Fibroblast of the aortic adventitia (primary cell): ENCODE results near the gene TLCD5.

DNA sequence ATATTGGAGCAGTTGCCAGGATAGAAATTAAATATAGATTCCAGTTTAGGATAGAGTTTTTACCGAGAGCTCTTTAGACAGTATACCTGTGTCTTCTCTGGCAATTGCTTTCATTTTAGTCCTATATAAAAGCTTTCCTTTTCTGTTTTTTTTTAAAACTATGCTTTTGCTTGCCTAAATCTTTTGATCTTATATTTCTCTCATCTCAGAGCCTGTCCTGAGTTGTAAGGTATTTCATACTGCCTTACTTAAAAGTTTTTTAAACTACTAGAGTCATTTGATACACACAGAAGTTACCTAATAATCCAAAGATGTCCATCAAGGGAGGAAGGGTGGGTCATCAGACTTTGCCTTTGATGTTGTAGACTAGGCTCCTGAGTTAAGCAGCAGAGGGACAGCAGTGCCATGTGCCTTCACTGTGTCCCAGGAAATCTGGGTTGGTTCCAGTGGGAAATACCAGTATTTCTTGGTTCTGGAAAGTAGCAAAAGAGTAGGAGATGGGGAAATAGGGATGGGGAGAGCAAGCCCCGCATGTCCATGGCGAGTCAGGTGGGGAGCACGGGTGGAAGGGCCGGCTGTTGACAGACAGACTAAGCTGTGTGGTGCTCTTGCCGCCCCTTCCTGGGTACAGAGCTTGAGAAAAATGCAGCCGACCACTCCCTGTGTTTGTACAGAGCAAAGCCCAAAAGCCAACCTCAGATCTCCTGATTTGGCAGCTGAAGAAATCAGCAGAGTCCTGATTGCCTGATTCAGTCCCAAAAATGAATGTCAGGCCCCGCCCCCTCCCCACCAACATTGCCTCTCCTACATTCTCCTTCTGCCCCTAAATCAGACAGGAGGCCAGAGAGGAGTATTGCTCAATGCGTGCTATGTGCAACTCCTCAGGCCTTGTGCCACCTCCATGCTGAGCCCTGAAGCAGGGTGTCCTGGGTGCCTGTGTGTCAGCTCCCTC lies 11.0 kb downstream of the MCAM start:
- CAGE, long polyA plus RNA: no peak

DNA sequence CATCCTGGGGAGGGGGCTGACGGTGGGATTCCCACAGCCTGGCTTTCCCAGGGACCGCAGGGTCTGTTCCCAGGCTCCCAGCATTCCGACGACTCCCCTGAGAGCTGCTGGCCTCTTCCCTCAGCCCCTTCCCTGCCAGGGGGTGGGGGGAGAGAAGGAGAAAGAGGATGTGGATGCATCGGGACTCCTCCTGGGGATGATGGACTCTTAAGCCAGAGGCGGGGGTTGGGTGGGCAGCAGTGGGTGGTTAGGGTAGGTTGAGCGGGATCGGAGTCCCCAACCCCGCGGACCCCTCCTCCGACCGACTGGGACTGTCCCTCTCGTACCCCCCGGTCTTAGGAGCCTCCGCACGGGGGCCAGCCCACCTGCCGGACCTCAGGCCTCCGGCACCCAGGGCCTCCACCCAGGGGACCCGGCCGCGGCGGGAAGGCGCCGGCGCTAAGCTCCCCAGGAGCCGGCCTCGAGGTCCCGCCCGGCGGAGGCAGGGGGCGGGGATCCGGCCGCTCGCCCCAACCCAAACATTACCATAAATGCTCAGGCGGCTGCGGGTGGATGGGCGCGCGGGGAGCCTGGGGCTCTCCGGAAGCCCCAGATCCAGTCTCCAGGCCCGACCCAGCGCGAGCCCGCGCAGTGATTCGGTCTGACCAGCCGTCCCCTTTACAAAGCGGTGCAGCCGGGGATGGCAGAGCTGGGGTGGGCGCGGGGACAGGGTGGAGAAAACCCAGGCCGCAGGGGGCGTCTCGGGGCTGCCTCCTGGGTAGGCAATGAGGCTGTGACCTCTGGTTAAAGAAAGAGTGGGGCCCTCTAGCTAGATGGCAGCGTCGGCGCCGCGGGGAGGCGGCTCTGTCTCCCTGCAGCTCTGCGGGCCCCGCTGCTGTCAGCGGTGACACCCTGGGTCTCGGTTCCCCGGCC lies 3.9 kb upstream of the MCAM start:
- CAGE, long polyA plus RNA: no peak

- CAGE, long polyA plus RNA: no peak
These were observed 113.4 kb downstream of the NECTIN1 start for GRCh38 chr11:119615448-119616197.

DNA sequence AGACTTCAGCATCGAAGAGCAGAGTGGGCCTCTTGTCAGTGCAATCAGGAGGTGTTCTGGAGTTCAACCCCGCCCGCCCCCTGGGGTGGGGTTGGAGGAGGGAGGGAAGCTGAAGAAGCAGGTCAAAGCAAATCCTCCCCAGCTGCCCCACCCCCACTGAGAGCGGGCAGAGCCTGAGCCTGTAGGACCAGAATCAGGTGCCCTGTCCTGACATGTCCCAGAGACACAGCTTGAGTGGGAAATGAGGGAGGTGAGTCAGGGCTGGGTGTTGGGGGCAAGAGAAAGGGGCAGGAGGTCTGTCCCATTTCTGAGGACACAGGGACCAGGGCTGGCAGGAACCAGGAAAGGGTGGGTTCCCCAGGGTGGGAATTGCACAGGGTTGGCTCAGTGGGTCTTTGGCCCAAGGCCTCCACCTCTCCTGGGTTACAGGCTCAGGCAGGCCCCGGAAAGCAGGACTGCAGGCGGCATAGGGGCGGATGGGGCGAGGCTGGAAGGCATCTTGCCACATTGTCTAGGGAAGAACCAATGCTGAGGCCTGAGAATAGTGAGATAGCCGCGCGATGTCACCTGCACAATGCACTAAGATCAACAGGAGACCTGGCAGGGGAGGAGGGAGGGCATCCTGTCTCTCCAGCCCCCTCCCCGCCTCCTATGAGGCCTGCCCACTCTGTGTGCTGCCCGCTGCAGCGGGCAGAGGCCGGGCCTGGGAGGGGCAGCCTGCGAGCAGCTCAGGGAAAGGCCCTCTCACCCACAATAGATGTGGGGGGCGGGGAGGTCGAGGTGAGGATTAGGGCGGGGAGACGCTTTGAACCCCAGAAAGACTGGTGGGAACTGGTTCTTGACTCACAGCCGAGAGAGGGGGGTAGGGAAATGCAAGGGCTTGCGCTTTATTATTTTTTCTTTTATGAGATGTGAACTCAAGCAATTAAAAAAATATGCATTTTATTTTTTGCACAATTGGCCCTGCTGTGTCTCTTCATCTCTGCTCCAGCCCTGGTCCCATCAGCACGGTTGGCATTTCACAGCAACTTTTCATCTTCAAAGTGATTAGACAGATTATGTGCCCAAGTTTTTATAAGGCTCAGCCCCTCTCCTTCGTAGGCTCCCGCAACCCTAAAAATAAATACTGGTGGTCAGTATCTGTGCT lies 32.3 kb downstream of the NECTIN1 start:
- CAGE, long polyA plus RNA: no peak

- CAGE, long polyA plus RNA: no peak
These were observed 53.5 kb upstream of the NECTIN1 start for GRCh38 chr11:119782506-119782980.

- CAGE, long polyA plus RNA: no peak
These were observed 103.6 kb upstream of the NECTIN1 start for GRCh38 chr11:119832589-119832955.

GRCh38 chr11:119990275-119990703 lies 147.6 kb downstream of the TRIM29 start:
- CAGE, long polyA plus RNA: no peak

DNA sequence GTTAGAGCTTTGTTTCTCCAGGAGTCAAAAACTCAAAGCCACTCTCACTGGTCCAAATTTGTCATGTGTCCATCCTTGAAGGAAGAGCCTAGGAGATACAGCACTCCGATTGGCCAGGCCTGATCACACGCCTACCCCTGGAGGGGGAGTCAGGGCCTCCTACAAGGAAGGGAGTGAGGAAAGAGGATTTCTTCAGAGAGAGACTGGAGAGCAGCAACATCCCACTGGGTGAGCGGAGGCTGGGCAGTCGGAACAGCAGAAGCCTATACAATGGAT lies 113.9 kb downstream of the TRIM29 start:
- CAGE, long polyA plus RNA: no peak

DNA sequence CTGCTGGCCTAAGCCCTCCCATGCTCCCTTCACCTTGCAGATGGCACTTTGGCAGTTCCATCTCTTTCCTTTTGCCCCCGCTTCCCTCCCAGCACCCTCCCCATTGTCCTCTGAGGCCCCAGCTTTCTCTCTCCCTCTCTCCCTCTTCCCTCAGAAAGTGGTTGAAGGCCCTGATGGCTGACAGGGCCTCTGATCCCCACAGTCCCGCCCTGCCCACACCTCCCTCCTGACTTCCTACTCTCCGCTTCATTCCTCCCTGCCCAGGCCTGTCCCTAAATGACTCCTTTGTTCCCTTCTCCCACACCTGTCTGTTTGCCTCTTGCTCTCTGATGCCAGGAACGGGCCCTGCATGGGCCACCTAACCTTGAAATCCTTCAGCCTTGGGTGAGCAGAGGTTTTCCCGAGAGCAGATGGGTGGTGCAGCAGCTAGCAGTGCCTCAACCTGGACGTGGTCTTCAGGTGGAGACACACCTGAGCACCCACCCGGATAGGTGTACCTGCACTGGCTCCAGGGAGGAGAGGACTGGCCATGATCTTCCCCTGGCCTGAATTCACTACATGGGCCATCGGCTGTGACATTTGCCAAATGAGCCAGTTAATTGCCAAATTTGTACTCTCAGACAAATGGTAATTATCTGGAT lies 5.7 kb downstream of the TRIM29 start:
- CAGE, long polyA plus RNA: no peak

- CAGE, long polyA plus RNA: no peak
These were observed 26.5 kb upstream of the OAF start for GRCh38 chr11:120184156-120184915.

DNA sequence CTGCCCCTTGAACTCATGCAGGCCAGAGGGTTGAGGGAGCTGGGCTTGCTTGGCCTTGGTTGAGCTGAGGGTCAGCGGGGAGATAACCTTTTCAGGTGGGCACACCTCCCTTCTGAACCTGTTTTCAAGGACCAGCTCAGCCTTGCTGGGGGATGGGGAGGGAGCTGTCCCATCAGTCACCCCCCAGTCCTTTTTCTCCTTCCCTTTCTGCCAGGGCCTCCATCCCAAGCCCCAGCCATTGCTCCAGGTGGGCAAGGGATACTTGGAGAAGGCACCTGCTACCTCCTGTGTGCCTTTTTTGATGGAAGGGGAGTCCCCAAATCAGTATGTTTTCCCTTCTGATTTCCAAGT lies 9.1 kb upstream of the POU2F3 start:
- CAGE, long polyA plus RNA: no peak

- CAGE, long polyA plus RNA: no peak
These were observed 14.3 kb upstream of the TLCD5 start for GRCh38 chr11:120310557-120311363.

GRCh38 chr11:120324707-120325942 lies at the start of gene TLCD5:
TLCD5 (plus strand) TSS chr11:120325299.
- CAGE, long polyA plus RNA: no peak

- CAGE, long polyA plus RNA: no peak
These were observed 1.2 kb upstream of the ARHGEF12 start for GRCh38 chr11:120334892-120335444.

DNA sequence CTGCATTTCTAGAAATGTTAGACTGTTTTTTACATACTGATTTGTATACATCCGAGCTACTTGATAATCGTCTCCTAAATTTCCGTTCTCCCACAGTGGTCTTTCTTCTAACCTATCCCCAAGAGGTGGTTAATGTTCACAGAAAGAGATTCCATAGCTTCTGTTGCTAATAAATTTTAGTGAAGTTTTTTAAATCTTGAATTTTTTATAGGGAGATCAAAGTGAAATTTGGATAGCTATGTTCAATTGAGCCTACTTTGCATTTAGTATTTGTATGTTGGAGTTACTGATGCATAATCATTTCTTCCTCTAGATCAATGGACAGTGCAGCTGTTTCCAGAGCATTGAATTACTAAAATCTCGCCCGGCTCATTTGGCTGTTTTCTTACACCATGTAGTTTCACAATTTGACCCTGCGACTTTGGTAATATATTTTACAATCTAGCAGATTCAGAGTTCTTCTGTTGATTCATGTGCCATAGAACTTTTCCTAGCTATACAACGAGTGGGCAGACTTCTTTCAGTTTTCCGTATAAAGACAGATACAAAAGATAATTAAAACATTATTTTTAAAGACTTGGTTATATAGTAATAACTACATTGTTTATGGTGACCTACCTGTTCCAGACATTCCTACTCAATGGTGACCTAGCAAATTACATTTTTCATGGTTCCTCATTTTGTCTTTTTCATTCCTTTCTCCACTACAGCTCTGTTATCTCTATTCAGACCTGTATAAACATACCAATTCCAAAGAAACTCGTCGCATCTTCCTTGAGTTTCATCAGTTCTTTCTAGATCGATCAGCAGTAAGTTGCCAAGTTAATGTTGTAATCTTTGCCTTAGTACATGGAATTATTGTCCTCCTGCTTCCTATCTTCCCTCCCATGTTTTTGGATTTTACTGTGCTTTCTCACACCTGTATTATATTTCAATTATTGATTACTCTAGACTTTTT lies 69.9 kb upstream of the GRIK4 start:
- CAGE, long polyA plus RNA: no peak

DNA sequence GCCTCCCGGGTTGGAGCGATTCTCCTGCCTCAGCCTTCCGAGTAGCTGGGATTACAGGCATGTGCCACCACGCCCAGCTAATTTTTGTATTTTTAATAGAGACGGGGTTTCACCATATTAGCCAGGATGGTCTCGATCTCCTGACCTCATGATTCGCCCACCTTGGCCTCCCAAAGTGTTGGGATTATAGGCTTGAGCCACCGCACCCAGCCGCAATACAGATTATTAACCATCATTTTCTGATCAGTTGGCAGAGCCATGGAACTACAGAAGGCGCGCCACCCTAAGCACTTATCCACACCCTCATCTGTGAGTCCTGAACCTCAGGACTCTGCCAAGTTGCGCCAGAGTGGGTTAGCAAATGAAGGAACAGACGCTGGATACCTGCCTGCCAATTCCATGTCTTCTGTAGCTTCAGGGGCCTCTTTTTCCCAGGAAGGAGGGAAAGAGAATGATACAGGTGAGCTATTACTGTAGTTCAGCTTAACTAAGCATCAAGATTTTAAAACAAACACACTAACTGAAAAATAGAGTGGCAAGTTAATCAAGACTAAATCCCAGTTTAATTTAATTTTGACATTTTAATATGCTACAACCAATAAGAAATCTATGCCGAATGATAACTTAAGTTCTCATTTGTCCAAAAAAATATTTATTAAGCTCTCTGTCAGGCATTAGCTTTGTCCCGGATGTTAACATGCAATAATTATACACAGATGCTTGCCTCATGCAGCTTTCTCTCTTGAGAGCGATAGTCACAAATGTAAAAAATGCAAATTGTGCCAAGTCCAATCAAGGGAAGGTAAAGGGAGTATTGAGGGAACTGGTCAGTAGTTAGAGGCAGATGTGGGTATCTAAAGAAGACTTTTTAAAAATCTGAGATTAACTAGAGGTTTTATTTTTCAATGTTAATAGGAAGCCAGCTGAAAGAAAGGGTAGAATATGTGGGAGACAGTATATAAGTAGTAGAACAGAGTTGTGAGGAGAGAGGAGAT lies 60.0 kb upstream of the GRIK4 start:
- CAGE, long polyA plus RNA: no peak

GRCh38 chr11:120459146-120459589 lies 52.4 kb upstream of the GRIK4 start:
- CAGE, long polyA plus RNA: no peak

GRCh38 chr11:120601680-120602088 lies 90.1 kb downstream of the GRIK4 start:
- CAGE, long polyA plus RNA: no peak

DNA sequence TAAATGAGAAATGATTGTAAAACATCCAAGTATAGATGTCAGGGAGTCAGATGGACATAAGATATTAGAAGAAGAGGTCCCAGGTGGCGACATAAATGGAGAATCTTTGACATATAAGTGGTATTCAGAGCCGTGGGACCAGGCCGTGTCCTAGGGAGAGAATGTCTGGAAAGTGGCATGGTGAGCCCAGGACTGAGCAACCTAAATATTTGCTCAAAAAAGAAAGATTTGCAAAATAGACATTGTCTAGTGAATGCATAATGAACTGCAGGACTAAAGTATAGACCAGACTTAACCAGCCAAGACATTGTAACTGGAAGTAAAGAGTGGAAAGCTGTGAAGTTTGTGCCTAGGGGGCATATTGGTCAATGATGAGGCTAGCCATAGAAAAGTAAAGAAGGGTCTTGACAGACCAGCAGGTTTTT lies 171.9 kb downstream of the GRIK4 start:
- CAGE, long polyA plus RNA: no peak

DNA sequence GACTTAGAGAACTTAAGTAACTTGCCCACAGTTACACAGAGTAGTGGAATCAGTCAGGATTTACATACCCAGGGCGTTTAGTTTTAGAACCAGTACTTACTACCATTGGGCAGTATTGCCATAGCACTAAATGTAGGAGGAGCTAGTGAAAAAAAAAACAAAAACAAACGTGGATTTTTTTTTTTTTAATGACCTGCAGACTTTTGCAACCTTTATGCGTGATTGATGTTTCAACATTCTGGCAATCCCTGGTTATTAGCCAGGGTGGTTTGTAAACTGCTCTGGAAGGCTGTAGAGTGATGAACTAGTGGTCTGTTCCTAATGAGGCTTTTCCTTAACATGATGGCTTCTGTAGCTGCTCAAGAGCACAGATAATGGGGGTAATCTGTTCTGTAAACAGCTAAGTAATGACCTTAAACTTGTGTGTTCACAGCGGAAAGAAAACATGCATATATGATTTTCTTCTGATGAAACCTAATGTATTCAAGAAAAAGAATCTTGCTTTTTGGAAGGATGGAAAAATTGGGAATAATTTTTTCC lies 11.5 kb downstream of the TBCEL start:
- CAGE, long polyA plus RNA: no peak